Helper T cell (primary cell): ENCODE measurements around the genes PMIS2, PROSER3, ZFP82, ZNF566, ZNF585A and ZNF383.

- PRO-cap, 2 experiments, result no peak in any of the 2 experiments
These were observed at the start of gene PMIS2 for GRCh38 chr19:35585807-35586225. Gene PMIS2, plus strand, starts transcription at chr19:35586173.

- PRO-cap, 2 experiments, result no peak in any of the 2 experiments
These were observed 6.9 kb downstream of the UPK1A start for GRCh38 chr19:35672970-35673847.

- PRO-cap, 2 experiments, result no peak in any of the 2 experiments
These were observed 3.5 kb downstream of the KMT2B start for GRCh38 chr19:35721171-35721867.

GRCh38 chr19:35722413-35723341 is 4.9 kb downstream of the KMT2B start:
- PRO-cap, 2 experiments, result no peak in any of the 2 experiments

- PRO-cap, 2 experiments, result no peak in any of the 2 experiments
These were observed 6.6 kb downstream of the KMT2B start for GRCh38 chr19:35724428-35724698.

- PRO-cap, 2 experiments, result peak in 2 of 2 experiments; most common plus-strand start chr19:35758195 (in 2)
These were observed at the start of gene PROSER3 for GRCh38 chr19:35758024-35758403. Gene PROSER3, plus strand, starts transcription at chr19:35758176.

DNA sequence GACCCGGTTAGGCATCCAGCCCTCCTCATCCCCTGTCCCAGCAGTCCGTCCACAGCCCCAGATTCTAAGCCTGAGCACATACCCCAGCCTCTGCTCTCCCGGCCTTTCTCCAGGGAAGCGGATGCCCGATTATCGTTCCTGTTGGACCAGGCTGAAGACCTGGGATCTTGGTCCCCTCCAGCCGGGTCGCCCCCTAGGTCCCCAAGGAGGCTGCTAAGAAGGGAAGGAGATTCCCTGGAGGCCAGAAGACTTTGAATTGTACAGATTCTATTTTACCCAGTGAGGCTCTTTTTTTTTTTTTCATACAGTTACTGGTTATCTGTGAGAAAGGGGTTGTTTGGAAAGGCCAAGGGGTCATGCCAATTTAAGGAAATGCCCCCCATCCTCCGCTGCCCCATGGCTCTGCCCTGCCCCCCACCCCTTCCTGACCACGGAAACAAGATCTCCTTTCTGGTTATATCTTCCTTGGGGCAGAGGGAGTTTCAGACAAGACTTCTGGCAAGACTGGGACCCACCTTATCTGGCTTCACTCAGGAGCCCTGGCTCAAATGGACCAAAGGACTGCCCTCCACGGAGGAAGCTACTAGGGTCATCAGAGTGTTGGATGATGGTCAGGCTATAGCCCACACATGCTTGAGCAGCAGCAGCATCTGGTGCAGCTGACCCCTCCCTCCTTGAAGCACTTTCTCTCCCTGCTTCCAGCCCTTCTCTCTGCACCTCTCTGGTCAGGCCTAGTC is 6.9 kb upstream of the ARHGAP33 start:
- PRO-cap, 2 experiments, result no peak in any of the 2 experiments

GRCh38 chr19:35854642-35855226 is 2.0 kb upstream of the KIRREL2 start:
- PRO-cap, 2 experiments, result no peak in any of the 2 experiments

GRCh38 chr19:35861016-35861636 is 4.4 kb downstream of the KIRREL2 start:
- PRO-cap, 2 experiments, result no peak in any of the 2 experiments

- PRO-cap, 2 experiments, result no peak in any of the 2 experiments
These were observed 561 bp downstream of the CAPNS1 start for GRCh38 chr19:36140560-36140694.

- PRO-cap, 2 experiments, result peak in 2 of 2 experiments; most common plus-strand start chr19:36140983 (in 2); most common minus-strand start chr19:36141206 (in 2)
These were observed 1.2 kb downstream of the CAPNS1 start for GRCh38 chr19:36140695-36141831.

DNA sequence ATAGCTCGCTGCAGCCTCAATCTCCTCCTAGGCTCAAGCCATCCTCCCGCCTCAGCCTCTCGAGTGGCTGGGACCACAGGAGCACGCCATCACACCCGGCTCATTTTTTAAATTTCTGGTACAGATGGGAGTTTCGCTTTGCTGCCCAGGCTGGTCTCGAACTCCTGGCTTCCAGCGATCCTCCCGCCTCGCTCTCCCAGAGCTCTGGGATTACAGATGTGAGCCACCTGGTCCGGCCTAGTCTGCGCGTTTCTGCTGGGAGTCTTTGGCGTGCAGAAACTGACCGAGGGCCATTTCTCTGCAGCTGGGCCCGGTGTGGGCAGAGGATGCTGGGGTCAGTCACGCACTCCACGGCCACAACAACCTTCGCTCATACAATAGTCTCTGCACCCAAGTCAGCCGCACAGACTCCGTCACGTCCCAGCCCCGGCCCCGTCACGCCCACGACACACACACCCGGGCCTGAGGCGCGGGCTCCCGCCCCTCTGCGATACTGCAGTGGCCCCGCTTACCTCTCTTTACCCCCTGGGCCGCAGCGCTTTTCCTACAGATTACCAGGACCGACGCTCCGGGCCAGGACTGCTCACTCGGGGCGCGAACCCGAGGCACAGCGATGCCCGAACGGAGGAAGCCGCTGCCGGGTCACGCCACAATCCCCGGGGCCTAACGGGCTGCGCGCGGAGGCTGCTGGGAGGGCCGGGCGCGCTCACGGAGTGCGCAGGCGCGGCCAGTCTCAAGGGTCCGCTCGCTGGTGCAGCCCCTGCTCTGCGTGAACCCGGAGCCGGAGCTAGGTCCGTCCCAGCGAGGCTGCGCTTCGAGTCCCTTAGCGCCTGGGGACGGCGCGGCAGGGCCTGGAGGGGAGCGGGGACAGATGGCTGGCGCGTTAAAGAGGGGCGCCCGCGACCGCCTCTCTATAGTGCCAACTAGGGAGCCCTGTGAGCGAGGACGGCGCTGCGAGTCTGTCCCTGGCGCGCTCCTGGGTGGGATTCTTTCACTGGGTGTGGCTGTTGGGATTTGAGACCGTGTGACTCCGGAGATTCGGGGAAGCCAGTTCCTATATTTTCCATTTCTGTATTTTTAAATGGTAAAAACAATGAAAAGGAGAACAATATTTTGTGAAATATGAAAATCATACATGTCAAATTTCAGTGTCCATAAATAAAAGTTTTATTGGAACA is at the start of gene ZFP82:
Gene ZFP82 (minus strand): TSS at position 665 of the 1,178 bp plus-strand sequence.
- PRO-cap, 2 experiments, result peak in 2 of 2 experiments; most common plus-strand start position 730 of the sequence (in 1); most common minus-strand start position 665 of the sequence (in 2)

- PRO-cap, 2 experiments, result peak in 2 of 2 experiments; most common plus-strand start chr19:36489627 (in 2); most common minus-strand start chr19:36489519 (in 2)
These were observed at the start of gene ZNF566 for GRCh38 chr19:36488640-36489757. Gene ZNF566, minus strand, starts transcription at chr19:36489561.

DNA sequence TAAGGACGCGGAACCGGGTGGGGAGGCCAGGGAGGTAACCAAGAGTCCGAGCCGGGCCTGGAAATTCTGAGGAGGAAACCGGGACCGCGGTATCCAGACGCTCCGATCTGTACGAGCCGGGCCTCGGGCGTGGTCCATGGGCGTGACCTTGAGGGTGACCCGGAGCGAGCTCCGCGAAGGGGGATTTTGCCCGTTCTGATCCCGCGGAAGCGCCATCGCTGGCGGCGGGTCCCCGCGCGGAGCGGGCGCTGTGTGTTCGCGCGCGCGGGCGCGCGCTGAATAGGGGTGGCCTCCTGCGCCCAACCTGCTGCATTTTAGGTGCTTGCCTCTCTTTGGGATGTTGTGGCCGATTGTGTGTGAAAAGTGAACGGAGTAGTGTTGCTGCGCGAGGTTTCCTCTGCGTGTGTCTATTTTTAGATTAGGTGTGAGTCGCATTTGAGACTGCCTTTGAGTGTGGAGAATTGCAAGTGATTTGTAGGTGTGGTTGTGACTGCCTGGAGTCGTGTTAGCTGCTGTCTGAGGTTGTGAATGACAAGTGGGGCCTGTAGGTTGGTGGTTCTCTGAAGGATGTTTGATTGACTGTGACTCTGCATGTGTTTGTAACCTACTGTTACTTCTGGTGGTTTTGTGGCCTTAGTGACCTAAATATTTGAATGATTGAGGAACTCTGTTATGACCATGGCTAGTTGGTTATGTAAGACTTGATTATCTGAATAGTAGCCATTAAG is 464 bp downstream of the ZNF382 start:
- PRO-cap, 2 experiments, result peak in 2 of 2 experiments; most common plus-strand start position 310 of the sequence (in 1); most common minus-strand start position 226 of the sequence (in 2)

GRCh38 chr19:36719062-36719963 is 31.9 kb downstream of the ZNF567 start:
- PRO-cap, 2 experiments, result no peak in any of the 2 experiments

- PRO-cap, 2 experiments, result peak in 2 of 2 experiments; most common plus-strand start chr19:37172903 (in 2); most common minus-strand start chr19:37172713 (in 2)
These were observed at the start of gene ZNF585A for GRCh38 chr19:37172292-37173059. Gene ZNF585A, minus strand, starts transcription at chr19:37172695.

DNA sequence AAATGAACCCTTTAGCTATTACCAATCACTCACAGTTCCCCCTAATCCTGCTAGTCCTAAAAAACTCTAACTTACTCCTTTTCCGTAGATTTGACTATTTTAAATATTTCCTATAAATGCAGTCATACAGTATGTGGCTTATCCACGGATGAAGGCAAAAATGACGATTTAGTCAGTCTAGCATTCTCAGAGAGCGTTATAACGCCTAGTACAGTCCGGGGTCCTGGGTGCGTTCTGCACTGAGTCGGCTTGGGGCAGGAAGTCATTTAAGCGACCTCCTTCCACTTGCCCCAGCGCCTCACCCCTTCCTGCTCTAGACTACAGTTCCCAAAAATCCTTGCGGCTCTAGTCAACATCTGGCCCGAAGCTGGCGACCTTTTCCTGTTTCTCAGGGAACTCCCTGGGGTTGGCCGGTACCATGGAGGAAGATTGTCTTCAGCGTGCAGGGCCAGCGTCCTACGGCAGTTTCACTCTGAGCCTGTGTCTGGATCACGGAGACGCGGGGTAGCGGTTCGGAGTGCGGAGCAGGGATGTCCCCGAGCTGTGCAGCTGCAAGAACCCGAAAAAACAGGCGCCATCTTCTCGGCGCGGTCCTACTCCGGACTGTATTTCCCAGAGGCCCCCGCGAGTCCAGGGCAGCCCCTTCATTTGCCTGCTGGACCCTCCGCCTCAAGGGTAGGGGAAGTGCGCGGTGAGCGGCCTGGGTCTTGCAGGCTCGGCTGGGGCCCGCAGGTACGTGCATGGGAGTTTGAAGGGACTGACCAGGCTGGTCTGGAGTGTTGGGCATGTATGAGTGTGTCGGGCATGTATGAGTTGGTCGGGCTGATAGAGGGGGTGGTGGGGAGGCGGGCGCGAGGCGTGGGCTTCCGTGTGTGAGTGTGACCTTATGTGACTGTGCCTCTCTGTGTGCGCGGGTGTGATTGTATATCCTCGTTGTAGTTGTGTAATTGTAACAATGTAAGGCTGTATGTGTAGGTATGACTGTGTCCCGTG is at the start of gene ZNF383:
Gene ZNF383 (plus strand): TSS at position 672 of the 993 bp plus-strand sequence.
- PRO-cap, 2 experiments, result peak in 2 of 2 experiments; most common plus-strand start position 672 of the sequence (in 2); most common minus-strand start position 264 of the sequence (in 2)

DNA sequence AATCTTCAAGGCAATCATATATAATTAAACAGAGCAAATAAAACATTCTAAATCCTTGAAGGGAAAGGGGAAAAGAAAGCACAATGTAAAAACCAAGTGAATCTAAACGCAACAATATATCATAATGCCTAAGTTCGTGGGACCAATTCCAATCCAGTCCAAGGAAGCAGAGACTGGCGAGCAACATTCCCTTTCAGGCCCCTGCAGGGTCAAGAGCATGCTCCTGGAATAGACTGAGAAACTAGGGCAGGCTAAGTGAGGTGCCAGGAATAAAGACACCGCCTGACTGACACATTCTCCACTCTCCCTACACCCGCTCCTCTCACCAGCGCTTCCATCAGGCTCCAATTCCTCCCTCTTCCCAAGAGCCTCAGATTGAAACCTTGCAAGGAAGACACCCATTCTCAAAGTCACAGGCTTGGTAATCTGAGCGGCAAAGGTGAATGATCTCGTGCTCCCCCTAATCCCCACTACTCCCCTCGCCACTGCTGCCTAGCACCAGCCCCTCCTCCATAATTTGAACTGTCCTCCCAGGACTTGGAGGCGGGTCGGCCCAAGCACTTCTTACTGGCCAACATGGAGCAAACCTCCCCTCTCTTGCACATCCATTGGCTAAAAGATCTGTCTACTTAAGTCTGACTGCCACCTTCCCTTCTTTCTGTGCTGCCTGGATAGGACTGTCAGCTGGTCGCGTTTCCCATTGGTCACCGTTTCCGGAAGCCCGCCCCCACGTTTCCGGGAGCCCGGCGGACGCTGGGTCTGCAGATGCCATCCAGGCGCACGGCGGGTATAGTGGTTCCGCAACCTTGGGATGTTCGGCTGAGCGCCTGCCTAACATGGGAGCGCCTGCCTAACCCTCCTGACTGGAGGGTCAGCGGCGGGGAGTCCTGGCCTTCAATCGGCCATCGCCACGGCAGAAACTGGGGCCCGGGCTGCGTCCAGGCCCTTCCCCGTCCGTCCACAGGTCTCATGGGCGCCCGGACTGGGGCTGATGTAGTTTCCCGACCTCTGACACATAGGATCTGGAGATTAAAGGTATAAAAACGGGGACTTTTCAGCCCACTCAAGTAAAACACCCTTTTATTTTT is 33.5 kb downstream of the ZNF383 start:
- PRO-cap, 2 experiments, result no peak in any of the 2 experiments

DNA sequence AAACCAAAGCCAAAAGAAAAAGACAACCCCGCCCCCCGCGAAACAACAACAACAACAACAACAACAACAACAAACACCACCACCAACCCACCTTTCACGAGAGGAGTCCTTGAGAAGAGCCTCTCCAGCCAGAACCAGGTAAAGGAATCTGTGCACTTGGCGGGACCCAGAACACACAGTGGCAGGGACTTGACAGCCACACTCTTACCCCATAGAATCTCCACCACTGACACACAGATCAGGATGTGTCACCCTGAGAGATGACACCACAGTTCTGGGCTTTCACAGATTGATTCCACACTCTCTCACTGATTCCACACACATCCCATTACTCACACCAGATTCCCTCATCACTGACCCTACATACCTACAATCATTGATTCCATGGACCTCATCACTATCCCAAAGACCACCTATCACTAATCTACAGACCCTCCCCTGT is 21.3 kb upstream of the ZNF875 start:
- PRO-cap, 2 experiments, result no peak in any of the 2 experiments

DNA sequence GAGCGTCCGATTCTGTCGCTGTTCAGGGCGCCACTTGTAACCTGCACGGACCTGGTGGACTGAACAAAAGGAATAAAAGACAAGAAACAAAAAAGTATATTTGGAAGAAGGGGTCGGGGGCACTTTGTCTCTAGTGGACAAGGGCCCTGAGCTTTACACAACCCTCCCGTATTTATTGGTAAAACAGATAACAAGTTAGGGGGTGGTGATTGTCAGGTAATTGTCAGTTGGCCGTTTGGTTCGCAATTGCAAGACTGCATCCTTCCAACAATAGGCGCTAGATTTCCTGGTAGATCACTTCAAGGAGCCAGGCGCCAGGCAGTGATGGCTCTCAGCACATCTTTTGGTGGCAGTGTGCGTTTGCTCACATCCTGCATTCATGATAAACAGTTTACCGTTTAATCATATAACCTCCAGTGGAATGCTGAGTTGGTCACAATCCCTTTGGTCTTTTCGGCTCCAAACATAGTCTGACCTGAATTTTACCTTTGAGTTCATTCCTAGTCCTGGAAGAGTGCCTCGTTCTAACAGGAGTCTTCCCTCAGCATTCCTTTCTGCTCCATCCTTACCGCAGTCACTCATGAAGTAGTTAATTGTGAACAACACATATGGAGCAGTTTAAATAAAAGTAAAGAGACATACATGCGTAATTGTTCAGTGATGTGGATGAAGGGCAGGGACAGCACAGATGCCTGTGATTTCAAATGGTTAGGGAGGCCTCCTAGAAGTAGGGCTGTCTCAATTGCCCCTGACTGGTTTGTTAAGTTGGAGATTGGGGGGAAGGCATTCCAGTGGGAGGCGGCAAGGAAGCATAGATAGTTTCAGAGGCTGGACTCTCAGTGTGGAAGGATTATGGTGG is 1.2 kb downstream of the ZNF875 start:
- PRO-cap, 2 experiments, result no peak in any of the 2 experiments